ENCODE measurements around the genes NPFFR1 and PRF1.

- RRBS = no CpG with 5 or more reads among the region's 4 CpGs
Observed at GRCh38 chr10:69101194-69101745, 13.4 kb downstream of the SRGN start.

DNA sequence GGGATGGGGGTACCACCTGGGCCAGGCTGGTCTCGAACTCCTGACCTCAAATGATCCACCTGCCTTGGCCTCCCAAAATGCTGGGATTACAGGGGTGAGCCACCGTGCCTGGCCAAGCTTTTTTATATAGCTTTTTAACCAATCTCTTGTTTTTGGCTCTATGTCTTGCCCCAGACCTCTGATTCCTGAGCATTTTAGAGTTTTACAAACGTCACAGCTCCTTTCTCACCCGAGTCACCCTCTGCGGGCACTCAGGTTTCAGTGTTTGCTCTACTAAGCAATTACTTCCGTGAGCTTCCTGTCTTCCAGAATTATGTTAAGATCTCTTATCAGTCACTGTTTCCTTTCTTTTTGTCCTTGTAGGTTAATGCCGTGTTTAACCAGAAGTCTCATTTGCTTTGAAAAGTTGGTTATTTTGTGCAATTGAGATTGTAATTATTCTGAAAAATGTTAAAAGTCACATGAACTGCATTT is 4.8 kb upstream of the HKDC1 start:
- RRBS = no CpG with 5 or more reads among the region's 7 CpGs

- RRBS = no CpG with 5 or more reads among the region's 30 CpGs
Observed at GRCh38 chr10:69408871-69409213, 7.9 kb downstream of the TACR2 start.

DNA sequence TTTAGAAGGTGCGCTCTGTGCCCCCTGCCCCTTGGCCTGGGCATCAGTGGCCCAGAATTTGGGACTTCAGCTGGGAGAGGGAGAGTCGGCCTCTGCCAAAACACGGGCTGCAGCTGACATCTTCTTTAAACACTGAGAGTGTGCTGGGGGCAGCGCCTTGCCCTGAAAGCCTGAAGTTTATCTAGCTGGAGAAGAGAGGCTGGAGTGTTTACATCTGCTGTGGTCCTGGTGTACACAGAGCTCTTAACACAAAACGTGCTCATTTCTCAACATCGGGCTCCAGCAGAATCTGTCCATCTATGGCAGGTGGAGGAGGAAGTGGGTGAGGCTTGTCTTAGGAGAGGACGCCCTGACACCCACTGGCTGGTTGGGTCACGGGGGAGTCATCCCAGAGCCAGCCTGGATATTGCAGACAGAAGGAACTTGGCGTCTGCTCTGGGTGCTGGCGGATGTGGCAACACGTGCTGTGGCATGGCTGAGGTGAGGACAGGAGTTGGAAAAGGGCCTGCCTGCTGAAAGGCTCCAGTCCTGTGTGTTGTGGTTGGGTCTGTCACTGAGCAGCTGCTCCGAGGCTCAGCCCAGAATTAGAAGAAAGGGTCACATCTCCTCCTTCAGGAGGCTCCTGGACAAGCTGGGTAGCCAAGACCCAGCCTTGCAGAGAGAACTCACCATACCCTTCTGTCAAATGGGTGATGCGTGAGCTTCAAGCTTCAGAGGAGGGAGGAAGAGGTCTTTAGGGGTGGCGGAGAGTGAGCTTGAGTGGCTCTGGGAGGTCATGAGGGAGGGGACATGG is 5.2 kb upstream of the TACR2 start:
- RRBS = no CpG with 5 or more reads among the region's 14 CpGs

DNA sequence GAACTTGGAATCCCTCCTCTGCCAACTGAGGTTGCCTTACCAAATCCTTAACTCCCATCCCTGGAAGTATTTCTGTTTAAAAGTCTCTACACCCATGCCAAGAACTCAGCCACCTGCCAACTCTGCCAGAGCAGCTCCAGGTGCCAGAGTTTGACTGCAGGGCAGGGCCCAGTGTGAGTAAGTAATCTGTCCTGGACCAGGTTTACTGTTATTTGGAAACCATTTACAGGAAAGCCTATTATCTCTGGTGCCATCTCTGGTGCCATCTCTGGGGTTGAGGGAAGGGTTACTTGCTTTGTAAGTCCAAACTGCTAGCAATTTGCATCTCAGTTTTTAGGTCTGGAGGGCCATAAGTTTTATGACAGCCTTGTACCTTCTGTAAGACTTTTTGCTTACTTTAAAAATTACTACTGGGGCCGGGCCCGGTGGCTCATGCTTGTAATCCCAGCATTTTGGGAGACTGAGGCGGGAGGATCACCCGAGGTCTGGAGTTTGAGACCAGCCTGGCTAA is 2.6 kb downstream of the TSPAN15 start:
- RRBS = no CpG with 5 or more reads among the region's 4 CpGs

- RRBS = no CpG with 5 or more reads among the region's 12 CpGs
Observed at GRCh38 chr10:69458302-69459133, 7.3 kb downstream of the TSPAN15 start.

- RRBS = no CpG with 5 or more reads among the region's 14 CpGs
Observed at GRCh38 chr10:69459134-69460158, 8.2 kb downstream of the TSPAN15 start.

- RRBS = no CpG with 5 or more reads among the region's 10 CpGs
Observed at GRCh38 chr10:69467797-69468425, 16.6 kb downstream of the TSPAN15 start.

GRCh38 chr10:69468514-69469028 is 17.3 kb downstream of the TSPAN15 start:
- RRBS = no CpG with 5 or more reads among the region's 8 CpGs

DNA sequence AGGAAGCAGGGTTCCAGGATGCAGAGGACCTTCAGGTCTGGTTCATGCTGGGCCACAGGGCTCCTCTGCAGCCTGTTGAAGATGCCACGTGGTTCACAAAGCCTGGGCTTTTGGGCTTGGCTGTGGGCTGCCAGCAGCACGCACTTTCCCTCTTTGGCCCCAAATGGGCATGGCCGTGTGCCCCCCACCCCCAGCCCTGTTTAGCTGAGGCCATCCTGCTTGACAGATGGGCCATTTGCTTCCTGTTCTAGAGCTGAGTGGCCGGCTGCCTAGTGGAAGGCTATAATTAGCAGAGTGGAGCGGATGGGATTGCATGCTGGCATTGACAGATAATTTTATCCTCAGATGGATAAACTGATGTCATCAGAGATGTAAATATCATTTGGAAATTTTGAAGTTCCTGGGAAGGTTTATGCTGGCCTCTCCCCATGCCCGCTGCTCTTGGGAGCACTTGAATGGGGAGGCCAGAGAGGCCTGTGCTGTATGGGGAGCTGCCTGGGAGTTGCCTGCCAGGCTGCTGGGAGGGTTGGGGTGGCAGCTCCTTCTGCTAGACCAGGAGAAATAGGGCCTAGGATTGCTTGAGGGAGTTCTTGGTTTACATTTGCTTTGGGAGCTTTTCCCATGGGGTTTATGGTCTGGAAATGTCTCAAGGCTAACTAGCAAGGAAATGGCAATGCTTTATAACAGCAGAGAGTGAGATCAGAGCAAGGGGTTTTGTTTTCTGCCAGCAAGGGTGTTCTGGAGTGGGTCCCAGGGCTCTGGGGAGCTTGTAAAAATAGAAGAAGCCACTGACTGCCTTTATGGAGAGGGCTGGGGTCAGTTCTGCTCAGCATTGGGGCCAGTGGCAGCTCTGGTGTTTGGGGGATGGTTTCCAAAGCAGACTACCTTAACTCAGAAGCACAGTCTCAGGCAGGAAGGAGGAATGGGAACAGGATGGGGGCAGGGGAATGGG is 28.4 kb downstream of the TSPAN15 start:
- RRBS = no CpG with 5 or more reads among the region's 6 CpGs

DNA sequence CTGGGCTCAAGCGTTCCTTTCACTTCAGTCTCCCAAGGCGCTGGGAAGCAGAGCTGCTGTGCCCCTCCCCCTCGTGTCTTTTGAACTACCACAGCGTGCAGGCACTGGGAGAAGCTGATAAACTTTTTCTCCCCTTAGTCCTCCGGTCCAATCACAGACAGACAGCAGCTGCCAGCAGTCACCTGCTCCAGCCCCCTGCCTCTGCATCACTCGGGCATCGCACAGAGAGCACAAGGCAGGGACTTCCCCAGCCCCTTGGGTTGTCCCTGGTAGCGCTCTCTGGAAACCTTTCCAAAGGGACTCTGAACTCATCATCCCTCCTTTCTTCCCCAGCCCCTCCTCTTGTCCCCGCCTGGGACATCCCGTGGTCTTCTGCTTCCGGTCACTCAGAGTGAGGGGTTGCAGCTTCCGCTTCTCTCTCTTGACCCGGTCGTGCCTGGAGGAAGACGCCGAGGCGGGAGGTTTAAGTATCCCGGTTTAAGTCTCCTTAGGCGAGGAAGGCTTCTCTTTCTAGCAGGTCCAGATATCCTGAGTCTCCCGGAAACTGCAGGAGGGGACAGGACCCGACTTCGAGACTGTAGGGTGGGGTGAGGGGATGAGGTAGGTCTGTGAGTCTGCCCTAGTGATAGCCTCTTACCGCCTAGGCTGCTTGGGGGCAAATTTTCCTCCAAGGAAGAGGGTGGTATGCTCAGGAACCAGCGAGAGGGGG is 1.5 kb upstream of the NEUROG3 start:
- RRBS = 5% methylated on average over 6 of the region's 24 CpGs

DNA sequence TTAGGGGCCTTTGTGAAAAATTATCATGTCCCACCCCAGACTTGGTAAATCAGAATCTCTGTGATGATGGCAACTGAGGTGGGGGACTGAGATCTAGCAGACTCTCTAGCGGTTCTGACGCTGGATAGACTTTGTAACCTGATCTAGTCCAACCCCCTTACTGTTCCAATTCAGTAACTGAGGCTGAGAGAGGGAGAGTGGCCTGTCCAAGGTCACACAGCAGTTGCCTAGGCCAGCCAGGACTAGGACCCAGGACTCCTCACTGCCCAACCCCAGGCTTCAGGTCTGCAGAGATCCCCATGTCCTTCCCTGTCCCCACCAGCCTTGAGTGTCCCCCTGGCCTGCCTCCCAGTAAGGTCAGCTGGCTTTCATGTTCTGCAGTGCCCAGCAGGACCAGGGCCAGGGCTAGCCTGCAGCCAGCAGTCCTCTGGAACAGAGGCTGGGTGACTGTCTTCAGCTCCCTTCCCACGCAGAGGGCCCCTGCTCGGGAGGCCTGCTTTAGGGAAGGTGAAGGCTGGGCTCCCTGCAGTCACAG is 71.6 kb upstream of the COL13A1 start:
- RRBS = no CpG with 5 or more reads among the region's 4 CpGs

DNA sequence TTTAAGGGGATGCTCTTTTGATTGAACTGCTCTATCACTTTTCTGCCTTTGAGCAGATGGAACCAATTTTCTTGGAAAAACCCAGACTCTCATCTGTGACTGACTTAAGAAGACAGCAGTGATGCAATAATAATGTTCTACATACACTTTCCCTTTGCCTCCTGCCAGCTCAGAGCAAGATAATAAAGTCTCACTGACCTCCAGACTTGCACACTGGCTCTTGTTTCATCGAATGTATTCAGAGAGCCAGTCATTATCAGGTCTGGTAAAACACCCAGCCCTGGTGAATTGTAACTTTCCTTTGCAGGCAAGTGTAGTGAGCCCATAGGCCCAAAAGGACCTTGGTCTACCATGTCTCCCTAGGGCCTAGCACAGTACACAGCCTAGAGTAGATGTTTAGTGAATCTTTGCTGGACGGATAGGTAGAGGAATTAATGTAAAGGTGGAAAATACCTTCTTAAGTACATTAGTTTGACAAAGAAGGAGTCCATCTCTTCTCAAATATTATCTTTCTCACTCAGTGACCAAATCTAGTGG is 1.9 kb upstream of the PPA1 start:
- RRBS = no CpG with 5 or more reads among the region's 2 CpGs

DNA sequence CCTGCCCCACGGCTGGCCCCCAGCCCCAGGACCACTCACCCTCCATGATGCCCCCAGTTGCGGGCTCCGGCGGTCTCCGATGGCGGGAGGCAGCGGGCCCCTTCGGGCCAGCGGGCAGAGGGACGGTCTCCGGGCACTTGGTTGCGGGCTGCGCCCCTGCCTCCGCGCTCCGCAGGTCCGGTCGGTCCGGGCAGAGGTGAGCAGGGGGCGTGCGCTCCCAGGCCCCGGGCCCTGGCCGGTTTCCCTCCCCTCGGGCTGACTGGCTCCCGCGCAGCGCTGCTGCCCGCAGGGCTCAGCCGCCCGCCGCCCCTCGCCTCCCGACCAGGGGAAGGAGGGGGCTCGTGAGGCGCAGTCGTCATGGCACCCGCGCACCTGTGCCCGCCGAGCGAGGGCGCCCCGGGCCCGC is at the start of gene NPFFR1:
Gene NPFFR1 (minus strand): TSS at position 374 of the 406 bp plus-strand sequence.
- RRBS = 6% methylated on average over 20 of the region's 44 CpGs

- RRBS = 0% methylated on average over 2 of the region's 8 CpGs
Observed at GRCh38 chr10:70331705-70332253, 48.0 kb upstream of the NPFFR1 start.

DNA sequence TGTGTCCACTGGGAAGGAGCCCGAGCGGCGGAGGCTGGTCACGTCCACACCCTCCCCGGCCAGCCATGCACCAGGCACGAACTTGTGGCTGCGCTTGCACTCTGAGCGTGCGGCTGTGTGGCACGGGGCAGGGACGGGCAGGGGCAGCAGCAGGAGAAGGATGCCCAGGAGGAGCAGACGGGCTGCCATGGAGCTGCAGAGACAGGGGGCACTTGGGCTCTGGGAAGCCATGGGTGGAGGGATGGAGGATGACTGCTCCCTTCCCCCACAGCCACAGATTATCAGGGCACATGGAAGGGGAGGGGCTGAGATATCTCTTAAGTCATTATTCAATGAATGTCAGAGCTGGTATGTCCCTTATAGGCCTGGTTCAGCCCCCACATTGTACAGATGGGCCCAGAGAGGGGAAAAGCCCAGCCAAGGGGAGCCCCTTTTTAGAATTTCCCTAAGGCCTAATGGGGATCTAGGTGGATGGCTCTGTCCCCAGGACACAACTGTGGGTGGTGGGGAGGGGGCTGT is 1.8 kb downstream of the PRF1 start:
- RRBS = no CpG with 5 or more reads among the region's 12 CpGs

- RRBS = no CpG with 5 or more reads among the region's 21 CpGs
Observed at GRCh38 chr10:70602459-70603151, at the start of gene PRF1. Gene PRF1, minus strand, starts transcription at chr10:70602741.

GRCh38 chr10:70699326-70700125 is 27.2 kb downstream of the ADAMTS14 start:
- RRBS = no CpG with 5 or more reads among the region's 13 CpGs

DNA sequence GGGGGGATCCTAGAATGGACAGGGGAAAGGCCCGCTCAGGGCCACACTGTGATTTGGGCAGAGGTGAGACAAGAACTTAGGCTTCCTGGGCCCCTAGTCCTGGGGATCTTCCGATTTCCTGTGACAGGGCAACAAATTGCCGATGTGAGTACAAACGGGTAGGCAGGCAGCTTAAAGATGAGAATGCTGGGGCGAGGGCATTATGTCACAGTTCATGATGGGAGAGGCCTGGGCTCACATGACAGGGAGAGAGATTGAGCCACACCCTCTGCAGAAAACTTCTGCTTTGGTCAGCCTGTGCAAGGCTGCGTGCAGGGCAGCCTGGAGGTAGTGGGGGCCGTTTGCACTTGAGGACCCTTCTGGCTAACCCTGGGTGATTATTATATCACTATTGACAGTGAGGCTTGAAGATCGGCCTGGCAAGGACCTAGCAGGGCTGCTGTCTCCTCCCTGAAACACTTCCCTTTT is 5.2 kb downstream of the TBATA start:
- RRBS = no CpG with 5 or more reads among the region's 8 CpGs